Uterus (tissue), 7 donors: ENCODE measurements around the genes TCEA3, ID3, CNR2, PNRC2 and IL22RA1.

DNA sequence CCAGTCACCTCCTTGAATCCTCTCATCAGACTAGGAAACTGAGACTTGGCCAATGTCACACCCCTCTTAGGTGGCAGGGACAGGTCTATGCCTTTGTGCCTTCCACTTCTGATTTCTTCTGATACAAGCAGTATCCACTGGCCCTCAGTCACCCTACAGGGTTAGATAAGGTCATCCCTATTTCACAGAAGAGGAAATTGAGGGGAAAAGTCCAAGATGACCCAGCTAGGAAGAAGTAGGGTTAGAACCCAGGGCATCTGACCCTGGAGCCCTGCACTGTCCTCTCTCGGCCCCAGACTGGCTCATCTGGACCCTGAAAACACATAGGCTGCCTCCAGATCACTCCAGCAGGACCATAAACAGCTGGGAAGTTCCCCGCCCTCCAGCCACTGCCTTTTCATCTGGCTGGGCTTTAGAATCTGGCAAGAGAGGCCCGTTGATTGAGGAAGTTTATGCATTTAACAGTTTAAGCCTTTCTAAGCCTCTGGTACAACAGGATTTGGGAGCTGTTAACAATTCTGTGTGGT is 83.9 kb downstream of the EPHB2 start:
- PRO-cap, 4 experiments, result peak in 1 of 4 experiments; most common minus-strand start position 299 of the sequence (in 1)
- RAMPAGE, long total RNA, 2 experiments, result no peak in any of the 2 experiments
- RRBS, result no CpG with 5 or more reads among the region's 3 CpGs

GRCh38 chr1:22831883-22832451 is 121.3 kb downstream of the EPHB2 start:
- PRO-cap, 4 experiments, result no peak in any of the 4 experiments
- RAMPAGE, long total RNA, 2 experiments, result no peak in any of the 2 experiments
- RRBS, result no CpG with 5 or more reads among the region's 5 CpGs

DNA sequence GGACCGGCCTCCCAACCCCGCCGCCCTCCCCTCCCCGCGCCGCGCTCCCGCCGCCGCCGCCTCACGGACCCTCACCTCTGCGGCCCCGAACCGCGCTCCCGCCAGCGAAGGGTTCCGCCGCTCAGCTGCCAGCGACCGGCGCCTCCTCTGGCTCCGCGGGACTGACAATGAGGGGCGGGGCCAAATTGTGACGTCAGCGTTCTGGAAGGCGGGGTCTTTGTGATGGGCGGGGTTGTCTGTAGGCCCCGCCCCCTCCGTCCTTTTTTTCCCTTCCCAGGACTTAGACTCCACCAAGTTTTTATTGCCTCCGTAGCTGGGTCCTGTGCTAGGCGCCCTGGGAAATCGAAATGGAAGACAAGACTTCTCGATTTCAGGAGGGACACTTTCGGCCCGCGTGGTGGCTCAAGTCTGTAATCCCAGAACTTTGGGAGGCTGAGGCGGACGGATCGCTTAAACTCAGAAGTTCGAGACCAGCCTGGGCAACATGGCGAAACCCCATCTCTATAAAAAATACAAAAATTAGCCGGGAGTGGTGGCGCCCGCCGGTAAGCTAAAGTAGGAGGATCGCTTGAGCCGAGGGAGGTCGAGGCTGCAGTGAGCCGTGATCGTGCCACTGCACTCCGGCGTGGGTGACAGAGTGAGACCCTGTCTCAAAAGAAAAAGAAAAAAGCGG is 48.5 kb downstream of the HTR1D start:
- PRO-cap, 4 experiments, result peak in 4 of 4 experiments; most common plus-strand start position 301 of the sequence (in 3); most common minus-strand start position 163 of the sequence (in 3)
- RAMPAGE, long total RNA, 2 experiments, result start-site peak on the minus strand in 1 of 2 experiments, centred at position 138 of the sequence, 143 reads per replicate
- RRBS, result 23% methylated on average over 3 of the region's 56 CpGs

GRCh38 chr1:23366484-23367224 is 3.0 kb downstream of the ZNF436 start:
- PRO-cap, 4 experiments, result no peak in any of the 4 experiments
- RAMPAGE, long total RNA, 2 experiments, result no peak in any of the 2 experiments
- RRBS, result no CpG with 5 or more reads among the region's 11 CpGs

DNA sequence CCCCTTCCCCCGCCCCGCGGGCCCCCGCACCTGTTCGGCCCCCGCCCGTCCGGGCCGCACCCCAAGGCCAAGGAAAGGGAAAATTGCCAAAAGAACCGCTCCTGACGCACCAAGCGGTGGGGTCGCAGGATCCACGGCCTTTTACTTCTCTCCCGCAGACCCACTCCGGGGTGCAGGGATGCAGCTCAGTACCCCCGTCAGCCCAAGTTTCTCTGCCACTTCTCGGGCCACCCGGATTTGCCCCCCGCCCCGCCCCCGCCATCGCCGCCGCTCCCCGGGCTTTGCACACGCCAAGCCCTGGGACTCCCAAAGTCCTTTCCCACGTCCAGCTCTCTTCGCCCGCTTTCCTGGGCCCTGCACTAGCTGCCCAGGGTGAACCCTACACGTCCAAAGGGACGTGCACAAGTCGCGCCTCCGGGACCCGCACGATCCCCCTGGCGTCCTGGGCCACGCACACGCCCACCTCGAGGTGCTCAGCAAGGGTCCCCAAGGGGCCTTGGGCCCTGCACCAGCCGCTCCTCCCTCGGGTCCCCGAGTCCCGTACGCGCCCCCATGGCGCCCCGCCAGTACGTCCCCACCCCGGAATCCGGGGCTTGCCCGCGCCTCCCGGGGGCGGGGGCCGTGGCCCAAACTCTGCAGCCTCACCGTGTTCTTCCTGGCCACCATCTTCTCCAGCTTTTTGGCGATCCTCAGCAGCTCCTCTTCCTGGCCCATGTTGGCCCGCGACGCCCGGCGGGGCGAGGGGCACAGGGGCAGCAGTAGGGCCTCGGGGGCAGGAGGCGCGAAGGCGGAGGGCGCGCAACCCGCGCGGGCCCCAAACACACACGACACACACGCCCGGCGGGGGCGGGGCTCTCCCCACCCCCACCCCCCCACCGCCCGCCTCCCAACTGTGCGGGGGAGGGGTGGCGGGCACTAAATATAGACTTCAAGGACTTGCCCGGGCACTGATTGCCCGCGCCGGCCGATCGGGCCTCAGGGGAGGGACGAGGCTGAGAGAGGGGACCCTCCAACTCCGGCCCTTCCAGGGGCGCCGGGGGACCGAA is at the start of gene TCEA3:
TCEA3 (minus strand) TSS at position 829 of the 1,046 bp plus-strand sequence.
- PRO-cap, 4 experiments, result peak in 4 of 4 experiments; most common plus-strand start position 104 of the sequence (in 2); most common minus-strand start position 829 of the sequence (in 4)
- RAMPAGE, long total RNA, 2 experiments, result start-site peak on the minus strand in 1 of 2 experiments, centred at position 786 of the sequence, 26 reads per replicate
- RRBS, result 4% methylated on average over 41 of the region's 94 CpGs

DNA sequence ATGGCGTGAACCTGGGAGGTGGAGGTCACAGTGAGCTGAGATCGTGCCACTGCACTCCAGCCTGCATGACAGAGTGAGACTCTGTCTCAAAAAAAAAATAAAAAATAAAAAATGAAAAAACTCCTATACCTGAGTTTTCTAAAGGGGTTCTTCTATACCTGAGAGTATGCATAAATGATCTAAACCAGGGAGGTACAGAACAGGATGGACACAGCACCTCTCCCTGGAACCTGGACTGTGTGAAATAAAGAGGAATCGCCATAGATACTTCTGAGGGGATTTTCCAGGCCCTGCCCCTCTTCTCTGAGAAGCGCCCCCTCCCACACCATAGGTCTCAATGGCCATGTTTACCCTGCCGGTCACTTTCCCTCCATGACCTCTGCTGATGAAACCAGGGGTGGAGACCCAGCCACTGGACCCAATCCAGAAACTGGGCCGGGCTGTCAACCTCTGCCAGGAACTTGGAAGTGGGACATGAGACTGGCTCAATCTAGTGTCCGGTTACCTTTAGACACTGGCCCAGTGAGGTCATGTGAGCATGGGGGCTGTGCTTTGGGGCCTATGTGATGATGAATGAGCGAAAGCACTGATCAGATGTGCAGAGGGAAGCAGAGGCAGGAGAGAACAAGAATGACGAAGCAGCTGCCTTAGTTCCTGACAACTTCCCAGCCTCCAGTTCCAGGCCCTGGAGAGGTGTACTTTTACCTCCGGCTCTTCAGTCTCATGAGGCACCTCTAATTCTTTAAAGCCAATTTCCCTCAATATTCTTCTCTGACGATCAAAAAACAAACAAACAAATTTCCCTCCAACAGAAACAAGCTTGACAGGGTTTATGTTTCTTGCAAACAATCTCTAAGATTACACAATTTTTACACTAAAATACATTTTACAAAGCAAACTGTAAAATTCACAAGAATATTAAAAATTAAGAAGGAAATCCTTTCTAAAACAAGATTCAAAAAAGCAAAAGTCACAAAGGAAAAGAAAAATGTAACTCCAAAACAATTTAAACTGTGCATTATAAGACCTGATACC is 5.0 kb downstream of the ASAP3 start:
- PRO-cap, 4 experiments, result peak in 4 of 4 experiments; most common plus-strand start position 593 of the sequence (in 4); most common minus-strand start position 463 of the sequence (in 1)
- RAMPAGE, long total RNA, 2 experiments, result no peak in any of the 2 experiments
- RRBS, result 6% methylated on average over 3 of the region's 11 CpGs

DNA sequence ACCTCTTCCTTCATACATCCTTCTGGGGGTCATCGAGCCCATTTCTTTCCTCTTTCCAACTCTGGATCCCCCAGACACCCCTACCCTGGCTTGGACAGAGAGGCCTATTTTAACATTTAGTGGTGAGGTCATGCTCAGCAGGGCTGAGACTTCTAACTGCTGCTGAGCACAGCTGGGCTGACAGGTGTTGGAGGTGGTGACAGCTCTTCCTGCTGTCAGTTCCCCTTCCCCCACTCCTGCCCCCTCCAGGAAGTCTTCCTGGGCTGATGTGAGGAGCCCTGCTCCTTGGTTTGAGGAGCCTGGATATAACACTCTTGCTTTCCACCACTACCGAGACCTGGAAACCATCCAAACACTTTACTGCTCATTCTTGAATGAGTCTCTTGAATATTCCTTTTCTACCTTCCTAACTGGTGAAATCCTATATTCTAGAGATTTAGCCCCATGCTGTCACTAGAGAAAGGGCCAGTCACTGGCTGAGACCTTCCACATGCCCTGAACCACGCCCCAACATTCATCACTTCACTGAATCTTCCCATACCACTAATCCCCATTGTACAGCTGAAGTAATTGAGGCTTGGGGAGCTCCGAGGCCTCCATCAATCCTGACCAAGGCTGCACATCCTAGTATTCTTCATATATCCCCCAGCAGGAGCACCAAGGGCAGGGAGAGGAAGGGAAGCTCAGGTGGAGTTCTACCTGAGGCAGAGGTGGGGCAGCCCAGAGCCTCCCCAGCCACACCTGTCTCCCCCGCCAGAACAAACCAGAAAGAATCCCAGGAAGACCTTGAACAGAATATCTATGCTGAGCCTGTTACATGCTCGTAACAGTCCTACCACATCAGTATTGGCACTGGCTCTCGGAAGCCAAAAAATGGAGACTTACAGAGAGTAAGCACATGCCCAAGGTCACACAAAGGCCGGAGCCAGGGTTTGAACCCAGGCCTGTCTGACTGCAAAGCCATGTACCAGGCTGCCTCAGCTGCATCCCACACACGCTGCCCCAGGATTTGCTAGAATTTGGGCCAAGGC is 4.9 kb downstream of the E2F2 start:
- PRO-cap, 4 experiments, result no peak in any of the 4 experiments
- RAMPAGE, long total RNA, 2 experiments, result no peak in any of the 2 experiments
- RRBS, result no CpG with 5 or more reads among the region's 9 CpGs

DNA sequence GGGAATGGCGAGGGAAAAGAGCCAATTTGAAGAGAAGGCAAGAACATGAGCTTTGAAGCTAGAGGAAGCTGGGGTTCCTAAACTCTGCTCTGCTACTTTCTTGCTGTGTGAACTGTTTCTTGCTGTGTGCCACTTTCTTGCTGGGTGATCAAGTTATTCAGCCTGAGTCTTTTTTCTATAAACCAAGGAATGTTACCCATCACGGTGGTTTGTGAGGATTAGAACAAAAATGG is 3.7 kb downstream of the ID3 start:
- PRO-cap, 4 experiments, result no peak in any of the 4 experiments
- RAMPAGE, long total RNA, 2 experiments, result no peak in any of the 2 experiments
- RRBS, result no CpG with 5 or more reads among the region's 2 CpGs

GRCh38 chr1:23558763-23559730 is at the start of gene ID3:
TSS of gene ID3 (minus strand) at chr1:23559501.
- PRO-cap, 4 experiments, result peak in 4 of 4 experiments; most common plus-strand start chr1:23559644 (in 3); most common minus-strand start chr1:23559499 (in 2)
- RAMPAGE, long total RNA, 2 experiments, result start-site peak on the minus strand in 2 of 2 experiments, at chr1:23559459-23559527 at its widest, 1,867 to 7,193 reads per replicate
- RRBS, result 2% methylated on average over 25 of the region's 65 CpGs

DNA sequence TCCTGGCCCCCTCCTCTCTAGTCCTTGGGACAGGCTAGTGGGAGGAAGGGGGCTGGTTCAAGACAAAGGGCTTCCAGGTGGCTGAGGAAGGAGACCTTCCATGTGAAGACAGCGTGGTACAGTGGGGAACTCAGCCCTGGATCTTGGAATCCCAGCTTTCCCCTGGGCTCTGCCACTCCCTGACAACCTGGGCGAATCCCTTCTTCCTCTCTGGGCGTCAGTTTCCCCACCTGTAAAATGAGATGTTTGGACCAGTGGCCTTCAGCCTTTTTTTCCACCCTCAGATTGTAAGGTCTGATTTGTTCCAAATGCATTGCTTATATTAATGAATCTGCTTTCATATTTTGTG is 9.9 kb upstream of the ID3 start:
- PRO-cap, 4 experiments, result no peak in any of the 4 experiments
- RAMPAGE, long total RNA, 2 experiments, result no peak in any of the 2 experiments
- RRBS, result no CpG with 5 or more reads among the region's 3 CpGs

GRCh38 chr1:23751115-23751845 is 8.0 kb downstream of the ELOA start:
- PRO-cap, 4 experiments, result no peak in any of the 4 experiments
- RAMPAGE, long total RNA, 2 experiments, result start-site peak on the plus strand in 1 of 2 experiments, at chr1:23751069-23751532 at its widest, 20 reads per replicate
- RRBS, result no CpG with 5 or more reads among the region's 11 CpGs

DNA sequence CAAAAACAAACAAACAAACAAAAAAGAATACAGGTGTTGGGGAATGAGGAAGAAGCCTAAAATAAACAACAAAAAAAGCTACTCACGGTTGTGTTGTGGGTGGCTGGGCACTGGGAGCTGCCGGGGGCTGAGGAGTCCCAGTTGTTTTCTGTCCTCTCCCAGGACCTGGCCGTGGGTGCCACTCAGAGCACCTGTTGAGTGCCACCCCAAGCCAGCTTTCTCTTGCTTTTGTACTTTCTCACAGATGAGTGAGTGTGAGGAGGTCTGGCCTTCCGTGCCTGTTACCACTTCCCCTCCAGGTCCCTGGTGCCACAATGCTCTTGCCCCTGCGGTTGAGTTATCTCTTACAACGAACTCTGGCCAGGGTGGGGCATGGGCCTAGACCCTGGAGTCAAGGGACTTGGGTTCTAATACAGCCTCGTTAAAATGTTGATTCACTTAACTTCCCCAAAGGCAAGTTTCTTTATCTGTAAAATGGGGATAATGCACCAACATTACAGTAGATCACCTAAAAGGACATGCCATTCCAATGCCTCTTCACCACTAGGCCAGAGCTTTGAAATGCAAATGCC is at the start of gene CNR2:
CNR2 (minus strand) TSS at position 203 of the 572 bp plus-strand sequence.
- PRO-cap, 4 experiments, result no peak in any of the 4 experiments
- RAMPAGE, long total RNA, 2 experiments, result no peak in any of the 2 experiments
- RRBS, result no CpG with 5 or more reads among the region's 7 CpGs

- PRO-cap, 4 experiments, result peak in 4 of 4 experiments; most common plus-strand start chr1:23959352 (in 3); most common minus-strand start chr1:23959138 (in 2)
- RAMPAGE, long total RNA, 2 experiments, result no peak in any of the 2 experiments
- RRBS, result 2% methylated on average over 33 of the region's 65 CpGs
Observed at GRCh38 chr1:23958767-23959774, 557 bp upstream of the PNRC2 start.

DNA sequence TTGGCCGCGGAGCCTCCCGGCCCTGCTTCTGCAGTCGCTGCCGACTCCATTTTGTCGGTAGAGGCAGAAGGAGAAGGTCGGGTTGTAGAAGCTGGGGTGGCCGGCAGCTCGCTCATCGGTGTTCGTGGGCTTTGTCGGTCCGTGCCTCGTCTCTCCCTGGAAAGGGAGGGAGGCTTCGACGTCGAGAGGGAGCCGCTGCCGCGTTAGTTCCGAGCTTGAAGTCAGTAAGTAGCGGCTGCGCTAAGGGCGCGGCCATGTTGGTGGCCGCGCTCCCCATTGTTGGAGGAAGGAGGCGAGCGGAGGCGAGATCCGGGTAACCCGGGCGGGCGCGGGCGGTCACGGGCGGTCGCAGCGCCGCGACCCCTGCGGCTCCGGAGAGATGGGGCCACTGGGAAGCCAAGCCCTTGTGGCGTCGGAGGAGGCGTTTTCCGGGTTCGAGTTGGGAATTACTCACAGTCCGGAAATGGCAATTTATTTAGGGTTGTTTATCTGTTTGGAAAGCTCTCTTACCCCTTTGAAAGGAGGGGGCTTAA is at the start of gene PNRC2:
PNRC2 (plus strand) TSS at position 54 of the 533 bp plus-strand sequence.
- PRO-cap, 4 experiments, result peak in 4 of 4 experiments; most common plus-strand start position 54 of the sequence (in 4); most common minus-strand start position 281 of the sequence (in 3)
- RAMPAGE, long total RNA, 2 experiments, result start-site peak on the plus strand in 1 of 2 experiments, centred at position 74 of the sequence, 40 reads per replicate
- RRBS, result 2% methylated on average over 24 of the region's 50 CpGs

DNA sequence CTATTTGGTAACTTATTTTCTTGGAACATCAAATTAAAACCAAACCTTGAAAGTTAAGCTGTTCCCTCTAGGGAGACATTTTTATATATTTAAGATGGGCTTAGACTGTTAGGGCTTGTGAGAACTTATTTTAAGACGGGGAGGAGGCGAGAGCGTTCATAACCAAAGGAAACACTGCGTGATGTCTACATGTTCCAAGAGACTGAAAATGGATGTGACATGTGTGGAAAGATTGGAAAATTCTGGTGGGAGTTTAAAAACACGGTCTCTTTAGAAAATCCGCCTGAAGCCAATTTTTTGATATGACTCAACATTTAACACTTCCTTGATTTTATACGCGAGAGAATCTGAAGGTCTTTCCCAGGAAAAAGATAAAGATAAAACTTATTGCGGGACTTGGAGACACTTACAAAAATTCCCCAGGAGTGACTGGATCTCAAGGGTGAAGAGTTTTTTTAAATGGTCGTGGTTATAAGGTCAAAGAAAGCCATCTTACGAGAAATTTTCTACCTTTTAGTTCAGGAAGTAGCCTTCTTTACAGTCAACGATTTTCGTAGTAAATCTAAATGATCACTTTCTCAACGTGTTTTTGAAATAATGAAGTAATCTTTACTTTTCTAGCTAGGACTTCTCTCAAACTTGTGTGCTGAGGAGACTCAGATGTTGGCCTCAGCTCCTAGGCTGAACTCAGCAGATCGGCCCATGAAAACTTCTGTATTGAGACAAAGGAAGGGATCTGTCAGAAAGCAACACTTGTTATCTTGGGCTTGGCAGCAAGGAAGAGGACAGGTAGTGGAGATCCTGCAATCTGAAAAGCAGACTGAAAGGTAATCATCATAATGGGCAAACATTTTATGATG is 910 bp downstream of the PNRC2 start:
- PRO-cap, 4 experiments, result peak in 3 of 4 experiments; most common plus-strand start position 159 of the sequence (in 3)
- RAMPAGE, long total RNA, 2 experiments, result no peak in any of the 2 experiments
- RRBS, result no CpG with 5 or more reads among the region's 15 CpGs

DNA sequence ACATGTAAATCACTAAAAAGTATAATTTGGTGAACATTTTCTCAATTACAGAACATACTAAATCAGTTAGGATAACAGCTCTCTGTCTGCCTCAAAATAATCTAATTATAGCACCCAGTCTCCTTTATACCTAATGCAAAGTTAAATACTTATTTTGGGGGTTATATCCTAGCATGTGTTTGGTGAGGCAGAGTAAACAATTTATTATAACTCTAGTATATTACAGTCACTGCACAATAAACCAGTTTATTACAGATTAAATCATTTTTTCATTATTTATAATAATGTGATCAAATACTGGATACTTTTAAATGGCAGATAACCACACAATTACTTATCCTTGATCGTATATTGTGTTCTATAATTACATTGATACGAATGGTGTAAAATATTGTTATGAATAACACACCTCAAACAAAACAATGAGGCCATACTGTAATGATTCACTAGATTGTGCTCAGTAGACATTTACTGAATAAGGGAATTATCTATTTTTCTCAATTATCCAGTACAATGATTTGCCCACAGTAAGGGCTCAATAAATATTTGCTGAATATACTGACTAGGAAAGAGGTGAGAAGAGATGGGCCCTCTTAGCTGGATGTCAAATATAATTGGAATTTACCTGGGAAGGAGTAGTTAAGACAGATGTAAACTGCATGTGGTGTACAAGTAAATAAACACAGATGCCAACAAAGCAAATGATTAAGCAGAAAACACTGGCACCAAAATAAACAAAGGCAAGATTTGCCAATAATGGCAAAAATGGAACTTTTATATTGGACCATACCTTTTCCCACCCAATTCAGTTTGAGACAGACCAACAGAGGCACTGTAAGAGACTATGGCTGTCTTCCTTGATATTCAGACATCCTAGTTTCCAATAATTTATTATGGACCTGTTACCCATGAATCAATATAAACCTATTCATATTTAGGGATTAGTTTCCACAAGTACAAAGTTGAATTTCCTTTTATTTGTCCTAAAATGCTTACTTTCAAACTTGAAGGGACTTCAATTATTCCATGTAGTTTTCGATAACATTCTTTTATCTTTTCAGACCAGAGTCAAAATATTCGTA is 7.2 kb downstream of the PNRC2 start:
- PRO-cap, 4 experiments, result no peak in any of the 4 experiments
- RAMPAGE, long total RNA, 2 experiments, result no peak in any of the 2 experiments
- RRBS, result no CpG with 5 or more reads among the region's 4 CpGs

DNA sequence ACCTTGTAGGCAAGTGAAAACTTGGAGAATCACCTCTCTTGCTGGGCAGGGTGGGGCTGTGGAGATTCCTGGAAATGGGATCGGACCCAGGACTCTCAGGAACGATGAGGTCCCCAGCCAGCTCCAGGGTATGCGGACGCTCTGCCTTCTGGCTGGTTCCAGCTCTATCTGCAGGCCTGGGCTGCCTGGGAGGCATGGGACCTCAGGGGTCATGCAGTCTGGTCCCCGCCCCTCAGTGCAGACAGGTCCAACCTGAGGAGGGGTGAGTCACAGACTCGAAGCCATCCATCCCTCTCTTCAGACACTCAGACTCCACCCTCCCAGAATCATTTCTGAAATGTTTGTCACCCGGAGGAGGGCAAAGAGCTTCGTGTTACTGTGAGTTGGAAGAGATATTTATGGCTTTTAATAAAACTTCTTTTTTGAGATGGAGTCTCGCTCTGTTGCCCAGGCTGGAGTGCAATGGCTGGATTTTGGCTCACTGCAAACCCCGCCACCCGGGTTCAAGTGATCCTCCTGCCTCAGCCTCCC is 5.8 kb upstream of the MYOM3 start:
- PRO-cap, 4 experiments, result no peak in any of the 4 experiments
- RAMPAGE, long total RNA, 2 experiments, result no peak in any of the 2 experiments
- RRBS, result no CpG with 5 or more reads among the region's 11 CpGs

- PRO-cap, 4 experiments, result no peak in any of the 4 experiments
- RAMPAGE, long total RNA, 2 experiments, result no peak in any of the 2 experiments
- RRBS, result no CpG with 5 or more reads among the region's 9 CpGs
Observed at GRCh38 chr1:24118278-24119012, 6.5 kb upstream of the MYOM3 start.

DNA sequence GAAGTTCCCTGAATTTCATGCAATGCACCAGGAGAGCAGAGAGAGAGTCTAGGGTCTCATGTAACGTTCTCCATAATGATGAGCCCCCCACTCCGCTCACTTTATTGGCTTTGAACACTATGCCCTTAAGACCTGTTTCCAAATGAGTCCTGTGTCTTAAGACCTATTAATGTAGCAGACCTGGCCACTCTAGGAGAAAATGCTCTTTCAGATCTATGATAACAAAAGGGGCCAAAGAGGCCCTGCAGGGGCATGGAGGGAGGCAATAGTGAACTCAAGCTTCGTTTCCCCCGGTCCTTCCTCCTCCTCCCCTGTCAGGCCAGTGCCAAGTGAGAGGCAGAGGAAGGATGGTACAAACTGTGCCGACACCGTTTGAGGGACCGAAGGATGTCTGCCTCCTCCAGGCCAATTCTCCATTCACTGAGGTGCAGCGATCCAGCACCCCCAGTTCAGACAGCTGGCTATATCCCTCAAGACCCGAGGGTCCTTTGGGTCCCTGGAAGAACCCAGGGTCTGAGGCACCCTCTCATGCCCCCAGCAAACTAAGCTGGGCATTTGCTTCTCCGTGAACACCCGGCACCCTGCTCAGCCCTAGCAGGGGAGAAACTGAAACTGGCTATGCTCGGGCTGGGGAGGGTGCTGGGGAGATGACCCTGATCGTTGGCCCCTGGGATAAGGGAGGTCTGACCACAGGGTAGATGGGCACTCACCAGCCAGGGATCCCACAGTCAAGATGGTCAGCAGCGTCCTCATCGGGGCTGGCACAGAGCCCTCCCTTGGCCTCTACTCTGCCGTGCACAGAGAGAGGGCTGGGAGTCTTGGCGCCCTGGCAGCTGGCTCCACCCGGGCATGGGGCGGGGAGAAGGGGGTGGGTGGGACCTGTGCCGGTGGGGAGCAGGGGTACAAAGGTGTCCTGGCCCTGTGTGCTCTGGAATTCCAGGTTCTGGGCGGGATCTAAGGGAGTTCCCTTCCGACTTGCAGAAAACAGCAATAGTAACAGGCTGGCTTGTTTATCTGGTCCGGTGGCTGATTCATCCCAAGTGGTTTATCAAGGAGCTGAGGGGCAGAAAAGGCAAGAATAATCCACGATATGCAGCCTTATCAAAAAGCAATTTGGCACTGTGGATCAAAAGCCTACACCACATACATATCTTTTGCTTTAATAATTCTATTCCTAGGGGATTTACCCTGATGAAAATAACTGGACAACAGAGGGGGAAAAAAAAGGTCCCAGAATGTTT is at the start of gene IL22RA1:
IL22RA1 (minus strand) TSS at position 811 of the 1,241 bp plus-strand sequence.
- PRO-cap, 4 experiments, result peak in 2 of 4 experiments; most common minus-strand start position 790 of the sequence (in 2)
- RAMPAGE, long total RNA, 2 experiments, result no peak in any of the 2 experiments
- RRBS, result 36% methylated on average over 2 of the region's 24 CpGs

DNA sequence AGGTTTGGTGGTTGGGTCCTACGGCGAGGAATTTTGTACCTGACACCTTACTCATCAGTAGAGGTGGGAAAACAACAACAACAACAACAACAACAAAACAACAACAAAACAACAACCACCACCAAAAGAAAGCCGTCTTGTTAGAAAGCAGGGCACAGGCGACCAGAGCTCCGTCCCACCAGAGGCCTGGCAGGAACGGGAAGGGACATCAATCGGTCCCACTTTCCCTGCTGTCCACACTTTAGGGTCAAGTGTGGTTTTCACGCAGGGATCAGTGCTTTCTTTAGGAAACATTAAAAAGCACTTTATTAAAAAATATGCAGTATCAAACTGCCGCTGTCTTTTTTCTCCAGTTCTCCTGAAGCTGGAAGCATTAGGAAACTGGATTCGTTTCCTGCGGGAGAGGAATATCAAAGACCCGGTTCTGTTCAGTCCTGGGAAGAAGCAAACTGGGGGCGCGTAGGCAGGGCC is 459 bp downstream of the IFNLR1 start:
- PRO-cap, 4 experiments, result no peak in any of the 4 experiments
- RAMPAGE, long total RNA, 2 experiments, result no peak in any of the 2 experiments
- RRBS, result 4% methylated on average over 3 of the region's 14 CpGs